Temporal lobe (tissue), 2 donors: ENCODE data around the genes UFD1, CLDN5 and GP1BB.

GRCh38 chr22:19172865-19173523, 5.5 kb downstream of the SLC25A1 start:
- RAMPAGE, long total RNA = no peak

DNA sequence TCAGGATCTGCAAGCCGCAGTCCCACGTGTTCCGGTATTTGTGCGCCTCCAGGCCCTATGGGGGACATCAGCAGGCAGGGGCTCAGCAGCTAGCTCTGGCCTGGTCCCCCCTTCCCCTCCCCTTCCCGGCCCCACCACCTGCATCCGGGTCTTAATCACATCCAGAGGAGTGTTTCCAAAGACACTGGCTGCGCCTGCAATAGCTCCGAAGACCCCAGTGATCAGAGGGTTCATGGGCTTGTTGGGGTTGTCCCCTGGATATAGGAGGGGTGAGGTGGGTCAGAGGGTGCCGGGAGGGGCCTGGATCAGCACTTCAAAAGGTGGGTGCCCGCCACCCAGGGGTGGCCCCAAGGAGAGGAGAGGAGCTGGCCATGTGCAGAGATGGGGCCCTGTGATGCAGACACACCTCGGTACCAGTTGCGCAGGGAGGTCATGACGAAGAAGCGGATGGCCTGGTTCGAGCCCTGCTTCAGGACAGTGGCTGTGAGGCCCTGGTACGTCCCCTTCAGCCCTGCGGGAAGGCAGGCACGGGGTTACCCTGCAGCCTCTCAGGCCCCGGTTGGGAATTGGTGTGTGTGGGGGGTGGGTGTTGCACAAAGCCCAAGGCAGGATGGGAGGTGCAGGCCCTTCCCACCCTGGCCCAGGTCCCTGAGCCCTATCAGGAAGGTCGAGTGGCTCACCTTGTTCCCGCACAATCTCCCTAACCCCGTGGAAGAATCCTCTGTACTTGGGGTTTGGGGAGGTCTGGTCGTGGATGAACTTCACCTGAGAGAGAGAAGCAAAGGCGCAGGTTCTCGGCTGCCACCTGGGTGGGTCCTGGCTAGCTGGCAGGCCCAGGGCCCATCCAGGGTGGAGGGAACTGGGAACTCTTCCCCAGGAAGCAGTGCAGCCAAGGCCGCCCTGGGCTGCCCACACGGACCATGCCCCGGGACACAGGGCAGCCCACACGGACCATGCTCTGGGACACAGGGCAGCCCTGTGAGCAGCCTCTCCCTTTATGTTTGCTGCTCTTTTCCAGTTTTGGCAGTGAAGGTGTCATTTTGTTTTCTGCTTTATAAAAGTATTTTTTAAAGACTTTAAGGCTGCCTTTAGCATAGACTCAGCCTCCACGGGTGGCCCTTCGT, 1.7 kb downstream of the SLC25A1 start:
- RAMPAGE, long total RNA = no peak

DNA sequence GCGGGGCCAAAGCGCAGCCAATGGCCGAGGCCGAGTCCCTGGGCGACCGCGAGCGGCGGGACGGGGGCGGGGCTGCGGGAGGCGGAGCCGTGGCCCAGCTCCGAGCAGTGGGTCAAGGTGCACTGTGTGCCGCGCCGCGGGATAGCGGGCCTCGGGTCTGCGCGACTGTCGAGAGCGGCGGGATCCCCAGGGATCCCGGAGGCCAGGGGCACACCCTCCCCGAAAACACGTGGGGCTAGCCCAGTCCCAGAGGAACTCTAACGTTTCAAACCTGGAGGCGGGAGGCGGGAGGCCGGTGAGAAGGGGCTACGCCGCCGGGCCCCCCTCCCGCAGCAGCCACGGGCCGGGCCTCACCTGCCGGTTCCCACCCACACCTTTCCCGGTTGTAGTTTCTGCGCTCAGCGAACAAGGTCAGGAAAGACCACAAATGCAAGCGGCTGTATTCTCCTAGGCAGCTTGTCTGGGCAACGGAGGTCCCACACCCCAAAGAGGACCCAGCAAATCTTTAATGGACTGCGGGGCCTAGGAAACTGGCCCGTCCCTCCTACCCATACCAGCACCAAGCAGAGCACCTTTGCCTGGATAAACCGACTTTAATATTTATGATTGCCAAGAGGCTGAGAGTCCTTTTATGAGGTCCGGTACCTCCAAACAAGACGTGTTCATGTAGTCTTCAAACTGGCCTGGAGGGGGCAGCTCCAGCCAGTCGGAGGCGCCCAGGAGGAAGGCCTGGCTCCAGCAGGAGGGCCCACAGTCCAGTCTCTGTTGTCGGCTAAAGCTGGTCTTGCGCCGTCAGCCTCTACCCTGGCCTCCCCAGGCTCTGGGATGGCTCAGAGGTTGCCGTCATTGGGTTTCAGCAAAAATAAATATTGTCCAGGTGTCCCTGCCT, 608 bp upstream of the SLC25A1 start:
- RAMPAGE, long total RNA = no peak

DNA sequence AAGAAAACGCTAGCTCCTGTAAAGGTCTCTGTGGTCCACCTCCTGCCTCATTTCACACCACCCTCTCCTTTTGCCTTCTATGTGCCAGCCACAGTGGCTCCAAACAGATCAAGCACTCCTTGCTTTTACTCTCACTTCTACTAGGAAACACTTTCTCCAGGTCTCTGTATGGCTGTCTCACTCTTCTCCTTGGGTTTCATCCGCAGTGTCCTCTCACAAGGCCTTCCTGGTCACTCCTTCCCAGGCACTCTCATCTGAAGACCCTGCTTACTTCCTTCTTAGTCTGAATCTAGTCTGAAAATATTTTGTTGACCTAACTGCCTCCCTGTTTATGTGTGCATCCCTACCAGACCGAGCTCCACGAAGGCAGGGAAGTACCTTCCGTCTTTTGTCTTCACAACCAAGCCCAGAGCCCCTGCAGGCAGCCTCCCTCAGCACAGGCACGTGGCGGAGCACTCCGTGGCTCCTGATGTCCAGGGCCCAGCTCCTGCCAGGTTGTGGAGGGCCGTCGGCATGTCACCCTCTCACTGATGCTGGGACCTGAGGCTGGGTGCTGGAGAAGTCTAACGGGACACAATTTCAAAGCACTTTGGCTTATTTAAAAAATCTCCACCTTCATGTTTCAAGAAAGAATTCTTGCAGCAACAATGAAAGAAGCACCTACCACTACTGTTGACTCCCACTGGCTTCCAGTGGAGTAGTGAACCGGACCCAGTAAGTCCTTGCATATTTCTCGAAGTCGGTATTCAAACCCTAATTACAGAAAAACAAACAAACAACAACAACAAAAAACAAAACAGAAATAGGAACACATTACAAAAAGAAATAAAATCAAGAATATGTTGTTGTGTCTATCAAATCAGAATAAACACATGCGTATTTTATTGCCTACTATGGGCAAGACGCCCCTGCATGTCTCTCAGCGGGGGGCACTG, 59.4 kb upstream of the CLTCL1 start:
- RAMPAGE, long total RNA = no peak

- RAMPAGE, long total RNA = no peak
These were observed at the start of gene UFD1 for GRCh38 chr22:19478747-19479533. Gene UFD1, minus strand, starts transcription at chr22:19479193.

GRCh38 chr22:19523198-19524313, 654 bp downstream of the CLDN5 start:
- RAMPAGE, long total RNA = no peak

DNA sequence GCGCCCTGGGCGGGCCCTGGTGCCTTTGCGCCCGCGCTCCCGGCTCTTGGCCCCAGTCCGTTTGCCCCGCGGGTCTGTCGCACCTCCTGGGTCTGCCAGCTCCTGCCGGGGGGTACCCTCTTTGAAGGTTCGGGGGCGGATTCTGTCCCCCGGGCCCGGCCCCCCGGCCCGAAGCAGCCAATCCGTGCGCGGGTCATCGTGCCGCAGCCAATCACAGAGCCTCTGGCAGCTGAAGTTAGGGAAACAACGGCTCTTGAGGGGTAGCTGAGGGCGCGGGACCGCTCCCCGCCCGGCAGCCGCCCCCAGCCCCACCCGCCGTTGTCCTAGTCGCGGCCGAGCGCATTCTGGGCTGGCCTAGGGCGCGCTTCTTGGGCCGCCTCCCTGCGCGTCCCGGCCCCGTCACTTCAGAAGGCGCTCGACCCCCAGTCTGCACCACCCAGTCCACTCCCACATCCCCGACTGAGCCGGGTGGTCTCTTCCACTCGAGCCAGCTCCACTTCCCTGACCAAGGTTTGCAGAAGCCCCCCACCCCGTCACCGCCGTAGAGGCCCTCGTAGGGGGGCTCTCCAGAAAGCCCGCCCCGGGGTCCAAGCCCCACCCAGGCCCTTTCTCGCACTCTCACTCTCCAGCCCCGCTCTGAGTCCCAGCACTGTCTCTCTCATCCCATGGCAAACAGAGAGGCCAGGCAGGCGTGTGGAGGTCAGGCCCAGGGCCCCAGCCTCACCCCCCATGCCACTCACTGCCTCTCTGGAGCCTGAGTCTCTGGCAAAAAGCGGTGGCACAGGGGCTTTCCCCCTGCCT, at the start of gene CLDN5:
CLDN5 (minus strand) TSS at position 97 of the 801 bp plus-strand sequence.
- RAMPAGE, long total RNA = no peak

- RAMPAGE, long total RNA = no peak
These were observed 20.0 kb upstream of the CLDN5 start for GRCh38 chr22:19544026-19544715.

- RAMPAGE, long total RNA = no peak
These were observed 83.3 kb upstream of the CLDN5 start for GRCh38 chr22:19607068-19608386.

DNA sequence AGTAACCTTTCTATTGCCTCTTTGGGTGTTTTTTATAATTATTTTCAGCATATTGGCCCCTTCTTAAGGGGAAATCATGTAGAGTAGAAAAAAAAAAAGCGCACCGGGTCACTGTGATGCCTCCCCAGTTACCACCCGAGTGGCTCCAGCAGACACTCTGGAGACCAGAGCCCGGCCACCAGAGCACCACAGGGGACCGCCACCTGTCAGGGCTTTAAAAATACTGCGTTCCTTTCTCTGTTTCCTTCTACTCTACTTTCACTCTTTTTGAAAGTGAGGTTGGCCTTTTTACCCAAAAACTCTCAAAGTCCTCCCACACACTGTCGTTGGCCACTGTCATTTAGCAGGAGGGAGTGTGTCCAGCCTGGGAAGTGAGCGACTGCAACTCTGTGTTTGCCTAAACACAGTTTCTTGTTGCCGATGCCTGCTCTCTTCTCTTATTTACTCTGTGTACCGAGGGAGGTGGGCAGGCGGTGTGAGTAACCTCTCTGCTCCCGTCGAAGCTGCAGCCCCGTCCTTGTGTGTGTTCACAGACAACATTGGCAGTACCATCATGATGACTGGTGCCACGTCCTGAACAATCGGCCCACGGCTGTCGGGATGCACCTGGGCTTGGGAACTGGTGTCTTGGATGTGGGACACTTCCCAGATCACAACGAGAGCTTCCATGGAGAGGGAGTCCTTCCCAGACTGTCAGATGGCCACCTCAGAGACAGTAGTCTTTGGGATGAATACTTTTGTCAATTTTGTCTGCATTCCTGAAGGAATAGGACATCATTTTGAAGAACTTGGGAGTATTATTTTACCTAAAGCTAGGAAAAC, 90.9 kb upstream of the CLDN5 start:
- RAMPAGE, long total RNA = no peak

DNA sequence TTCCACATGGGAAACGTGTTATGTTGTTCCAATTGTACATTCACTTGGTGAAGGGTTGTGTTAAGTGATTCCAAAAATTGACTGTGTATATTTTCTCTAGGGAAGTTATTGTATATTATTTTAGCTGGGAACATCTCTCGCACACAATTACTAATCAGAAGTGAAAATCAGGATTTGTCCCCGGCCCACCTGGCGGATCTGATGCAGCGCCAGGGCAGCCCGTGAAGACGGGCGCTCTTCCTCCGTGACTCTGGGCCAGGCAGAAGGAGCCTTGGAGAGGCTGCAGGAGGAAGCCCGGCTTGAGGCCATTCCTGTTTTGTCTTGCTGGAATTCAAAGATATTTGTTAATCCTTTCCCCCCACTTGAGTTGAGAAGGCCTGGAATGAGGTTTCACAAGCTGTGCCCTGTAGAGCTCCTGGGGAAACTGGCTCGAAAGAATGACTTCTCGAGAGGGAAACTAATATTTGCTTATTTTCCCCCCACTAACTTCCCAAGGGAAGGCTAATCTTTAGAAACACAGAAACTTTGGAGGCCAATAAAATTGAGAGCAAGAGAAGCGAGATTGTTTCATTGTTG, 92.9 kb upstream of the SEPTIN5 start:
- RAMPAGE, long total RNA = no peak

- RAMPAGE, long total RNA = no peak
These were observed 2.9 kb downstream of the SEPTIN5 start for GRCh38 chr22:19717126-19717584.

- RAMPAGE, long total RNA = no peak
These were observed 3.7 kb downstream of the SEPTIN5 start for GRCh38 chr22:19717585-19718790.

- RAMPAGE, long total RNA = no peak
These were observed at the start of gene GP1BB for GRCh38 chr22:19723123-19723725. Gene GP1BB, plus strand, starts transcription at chr22:19723539.

- RAMPAGE, long total RNA = no peak
These were observed 2.1 kb upstream of the TBX1 start for GRCh38 chr22:19758371-19759004.

DNA sequence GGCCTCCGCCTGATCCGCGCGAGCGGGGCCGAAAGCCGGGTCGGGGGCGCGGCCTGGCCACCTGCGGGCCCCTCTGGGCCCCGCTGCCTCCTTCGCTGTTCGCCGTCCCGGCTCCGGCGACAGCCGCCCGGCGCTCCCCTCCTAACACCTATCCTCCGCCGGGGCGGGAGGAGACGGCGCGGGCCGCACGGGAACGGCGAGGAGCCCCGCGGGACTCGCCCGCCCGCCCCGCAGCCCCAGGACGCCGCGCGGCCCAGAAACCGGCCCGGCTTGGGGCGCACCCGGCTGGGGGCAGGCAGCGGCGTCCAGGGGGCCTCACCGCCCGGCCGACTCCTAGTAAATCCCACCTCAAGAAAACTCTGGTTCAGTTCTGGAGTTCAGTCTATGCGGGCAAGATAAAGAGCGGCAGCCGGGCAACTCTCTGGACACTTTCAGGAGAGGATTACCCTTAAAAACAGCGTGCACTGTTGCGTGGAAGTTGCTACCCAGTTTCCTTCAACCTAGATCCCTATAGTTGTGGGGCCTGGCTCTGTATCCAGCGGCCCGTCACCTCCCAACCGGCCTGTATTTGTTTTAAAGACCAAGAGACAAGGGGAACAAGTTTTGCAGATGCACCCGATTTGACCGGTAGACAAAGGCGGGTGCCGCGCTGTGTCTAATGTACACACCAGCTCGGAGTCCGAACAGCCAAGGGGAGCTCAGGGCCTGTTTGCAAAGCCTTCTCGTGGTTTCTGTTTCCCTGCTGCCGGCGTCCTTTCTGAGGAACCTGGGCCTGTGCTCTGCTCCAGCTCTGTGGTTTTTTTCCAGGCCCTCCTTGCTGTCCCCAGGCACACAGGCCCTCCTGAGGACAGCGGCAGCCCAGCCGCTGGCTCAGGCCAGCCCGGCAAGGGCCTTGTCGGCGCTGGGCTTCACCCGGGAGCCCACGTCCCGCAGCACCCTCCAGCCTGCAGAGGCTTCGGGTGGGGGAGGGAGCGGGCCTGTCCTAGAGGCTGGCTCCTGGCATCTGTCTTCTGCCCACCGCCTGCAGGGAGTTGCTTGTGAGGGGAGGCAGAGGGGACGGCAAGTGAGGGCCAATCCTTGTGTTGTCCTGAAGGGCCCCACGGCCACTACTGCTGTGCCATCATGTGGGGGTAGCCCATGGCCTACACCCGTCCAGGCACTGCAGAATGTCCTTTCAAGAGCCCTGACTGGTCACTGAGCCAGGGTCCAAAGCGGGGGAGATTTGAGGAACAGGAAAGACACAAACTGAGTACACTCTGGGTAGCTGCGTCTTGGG, 1.2 kb downstream of the TBX1 start:
- RAMPAGE, long total RNA = no peak

- RAMPAGE, long total RNA = no peak
These were observed 37.8 kb upstream of the GNB1L start for GRCh38 chr22:19892531-19892856.

DNA sequence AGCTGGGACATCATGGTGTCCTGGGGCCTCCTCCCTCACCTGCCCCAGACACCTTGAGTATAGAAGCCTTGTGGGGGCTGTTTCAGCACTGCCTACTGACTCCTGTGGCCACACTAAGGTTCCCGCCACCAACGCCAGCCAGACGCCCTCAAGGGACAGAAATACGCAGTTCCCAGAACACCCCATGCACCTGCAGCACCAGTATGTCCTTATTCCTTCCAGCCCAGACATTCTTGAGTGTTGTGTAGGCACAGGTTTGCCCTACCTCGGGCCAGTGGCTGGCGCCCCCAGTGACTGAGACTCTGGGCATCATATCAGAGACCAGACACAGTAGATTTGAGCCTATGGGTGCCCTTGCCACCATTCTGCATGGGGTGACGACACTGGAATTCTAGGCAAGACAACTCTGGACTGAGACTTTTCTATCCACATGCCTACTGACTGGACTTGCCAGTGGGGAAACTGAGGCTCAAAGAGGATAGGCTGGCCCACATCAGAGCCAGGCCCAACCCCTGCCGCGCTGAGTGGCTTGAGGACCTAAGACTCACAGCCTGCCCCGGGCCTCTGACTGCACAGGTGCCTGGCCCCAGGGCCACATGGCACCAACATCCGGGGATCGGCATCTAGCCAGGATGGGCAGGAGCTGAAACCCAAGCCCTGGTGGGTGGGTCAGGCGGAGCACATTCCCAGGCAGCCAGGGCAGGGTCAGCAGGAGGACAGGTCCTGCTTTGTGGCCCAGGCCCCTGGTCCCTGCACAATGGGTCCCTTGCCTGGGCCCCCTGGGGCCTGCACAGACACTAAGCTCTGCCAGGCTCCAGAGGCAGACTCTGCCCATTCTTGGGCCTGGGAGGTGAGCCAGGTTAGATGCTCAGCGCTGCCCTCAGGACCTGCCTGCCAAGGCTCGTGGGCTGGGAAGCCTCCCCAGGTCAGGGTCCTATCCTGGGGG, 33.8 kb downstream of the ARVCF start:
- RAMPAGE, long total RNA = no peak

DNA sequence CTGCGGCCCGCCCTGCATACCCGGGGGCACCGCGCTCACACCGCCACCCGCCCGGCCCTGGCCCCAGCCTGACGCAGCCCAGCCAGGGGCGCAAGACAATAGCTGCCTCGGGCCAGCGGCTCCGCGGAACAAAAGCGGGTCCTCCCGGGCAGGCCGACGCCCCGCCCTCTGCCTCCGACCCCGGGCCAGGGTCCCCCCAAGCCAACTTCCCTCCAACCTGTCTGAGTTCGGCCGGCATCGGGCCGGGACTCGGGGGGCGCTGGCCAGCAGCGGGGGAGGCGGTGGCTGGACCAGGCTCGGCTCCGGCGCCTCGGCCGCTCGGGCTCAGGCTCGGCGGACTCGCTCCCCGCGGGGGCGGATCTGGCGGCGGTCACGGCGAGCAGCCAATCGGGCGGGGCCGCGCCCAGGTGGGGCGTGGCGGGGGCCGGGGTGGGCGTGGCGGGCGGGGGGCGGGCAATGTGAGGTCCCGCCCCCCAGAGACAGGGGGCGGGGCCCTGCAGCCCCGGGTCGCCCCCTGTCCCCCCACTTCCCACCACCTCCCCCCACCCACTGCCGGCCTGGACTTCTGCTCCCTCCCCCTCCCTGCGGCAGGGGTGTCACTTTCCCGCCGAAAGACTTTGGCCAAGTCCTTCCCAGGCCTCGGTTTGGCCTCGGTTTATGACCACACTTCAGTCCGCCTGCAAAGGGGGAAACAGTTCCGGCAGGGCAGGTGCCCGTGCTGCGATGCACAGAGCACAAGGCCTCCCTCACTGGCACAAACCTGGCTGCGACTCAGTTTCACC, 29.6 kb downstream of the ARVCF start:
- RAMPAGE, long total RNA = no peak

DNA sequence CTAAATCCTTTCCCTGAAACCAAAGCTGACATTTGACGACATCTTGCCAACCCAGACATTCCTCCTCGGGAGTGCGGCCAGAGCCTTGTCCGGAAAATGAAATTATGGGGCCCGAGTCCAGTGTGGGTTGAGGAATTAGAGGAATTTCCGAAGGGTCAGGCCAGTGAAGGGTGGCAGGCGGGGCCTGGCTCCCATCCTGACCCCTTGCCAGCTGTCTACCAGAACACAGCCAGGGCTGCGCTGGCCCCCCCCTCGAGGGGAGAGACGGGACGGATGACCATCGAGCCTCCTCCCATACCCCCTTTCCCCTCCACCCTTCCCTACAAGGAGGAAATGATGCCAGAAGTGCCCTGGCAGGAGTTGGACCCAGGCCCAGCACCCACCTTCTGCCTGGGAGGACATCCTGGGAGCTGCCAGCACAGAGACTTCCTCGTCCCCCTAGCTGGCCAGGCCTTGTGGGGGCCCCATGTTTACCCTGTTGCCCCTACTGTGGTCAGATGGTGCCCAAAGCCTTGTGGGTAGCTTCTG, 21.0 kb downstream of the ARVCF start:
- RAMPAGE, long total RNA = no peak